Penis (tissue), 1 donor: ENCODE measurements around the genes PRDM10 and APLP2.

- PRO-cap = unidirectional peak, minus-strand start at chr11:129853988
Observed at GRCh38 chr11:129853746-129854296, 38.2 kb downstream of the TMEM45B start.

- PRO-cap = no peak
Observed at GRCh38 chr11:129905608-129906027, 10.2 kb upstream of the NFRKB start.

DNA sequence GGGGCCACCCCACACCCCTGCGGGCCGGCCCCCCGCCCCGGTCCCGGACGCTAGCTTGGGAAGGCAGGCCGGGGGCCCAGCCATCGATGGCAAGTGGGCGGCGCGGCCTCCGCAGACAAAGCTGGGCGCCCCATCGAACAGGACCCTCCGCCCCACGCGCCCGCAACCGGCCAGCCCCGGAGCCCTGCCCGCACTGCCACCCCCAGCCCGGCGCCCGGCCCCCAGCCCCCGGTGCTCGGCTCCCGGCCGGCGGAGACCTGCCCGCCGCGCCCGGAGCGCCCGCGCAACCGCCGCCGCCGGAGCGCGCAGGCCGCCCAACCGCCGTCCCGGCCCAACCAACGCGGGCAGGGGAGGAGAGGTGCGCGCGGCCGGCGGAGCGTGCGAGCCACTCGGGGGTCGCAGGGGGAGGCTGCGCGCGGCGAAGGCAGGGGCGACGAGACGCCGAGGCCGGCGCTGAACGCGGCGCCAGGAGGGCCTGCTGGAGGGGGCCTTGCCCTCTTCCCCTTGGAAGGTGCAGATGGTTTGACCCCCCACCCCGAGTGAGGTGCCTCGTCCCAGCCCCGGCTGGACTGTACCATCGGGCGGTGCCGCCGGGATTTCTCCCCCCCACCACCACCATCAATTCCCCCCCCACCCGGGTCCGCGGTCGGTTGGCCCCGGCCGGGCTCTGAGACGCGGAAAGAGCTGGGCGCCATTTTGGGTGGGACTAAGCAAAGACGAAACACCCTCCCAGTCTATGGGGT is 533 bp downstream of the PRDM10 start:
- PRO-cap = bidirectional peak, plus-strand start at position 694 of the sequence, minus-strand start at position 289 of the sequence

- PRO-cap = bidirectional peak, plus-strand start at chr11:130002938, minus-strand start at chr11:130002835; bidirectional peak, plus-strand start at chr11:130003313, minus-strand start at chr11:130003361
Observed at GRCh38 chr11:130002674-130003481, at the start of gene PRDM10. PRDM10 (minus strand) TSS chr11:130002835.

GRCh38 chr11:130032985-130033367 is 30.3 kb upstream of the PRDM10 start:
- PRO-cap = no peak

DNA sequence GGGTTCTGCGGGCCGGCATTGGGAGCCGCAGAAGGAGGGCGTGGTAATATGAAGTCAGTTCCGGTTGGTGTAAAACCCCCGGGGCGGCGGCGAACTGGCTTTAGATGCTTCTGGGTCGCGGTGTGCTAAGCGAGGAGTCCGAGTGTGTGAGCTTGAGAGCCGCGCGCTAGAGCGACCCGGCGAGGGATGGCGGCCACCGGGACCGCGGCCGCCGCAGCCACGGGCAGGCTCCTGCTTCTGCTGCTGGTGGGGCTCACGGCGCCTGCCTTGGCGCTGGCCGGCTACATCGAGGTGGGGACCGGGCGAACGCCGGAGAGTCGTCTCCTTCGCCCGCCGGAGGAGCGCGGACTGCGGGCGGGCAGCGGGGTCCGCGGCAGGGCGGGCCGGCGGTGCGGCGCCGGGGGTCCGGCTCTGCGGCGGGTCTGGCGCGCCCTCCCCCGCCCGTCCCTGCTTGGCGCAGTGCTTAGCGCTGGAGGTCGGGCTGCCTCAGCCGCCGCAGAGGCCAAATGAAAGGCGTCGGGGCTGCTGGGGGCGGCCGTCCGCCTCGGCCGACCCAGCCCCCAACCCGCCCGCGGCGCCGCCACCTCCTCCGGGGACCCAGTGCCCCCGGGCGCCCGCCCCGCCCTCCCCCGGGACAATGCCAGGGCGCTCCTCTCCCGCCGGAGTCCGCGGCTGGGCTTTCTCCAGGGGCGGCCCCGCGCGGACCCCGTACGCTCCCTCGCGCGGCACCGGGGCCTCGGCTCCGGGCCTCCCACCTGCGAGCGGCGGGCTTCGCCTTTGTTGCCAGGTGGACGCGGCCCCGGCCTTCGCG is at the start of gene APLP2:
Gene APLP2 (plus strand): TSS at position 103 of the 811 bp plus-strand sequence.
- PRO-cap = bidirectional peak, plus-strand start at position 103 of the sequence, minus-strand start outside the sequence

GRCh38 chr11:130072142-130072610 is 2.5 kb downstream of the APLP2 start:
- PRO-cap = no peak

GRCh38 chr11:130076590-130077289 is 7.0 kb downstream of the APLP2 start:
- PRO-cap = no peak

GRCh38 chr11:130118740-130119419 is 40.7 kb upstream of the ST14 start:
- PRO-cap = no peak

DNA sequence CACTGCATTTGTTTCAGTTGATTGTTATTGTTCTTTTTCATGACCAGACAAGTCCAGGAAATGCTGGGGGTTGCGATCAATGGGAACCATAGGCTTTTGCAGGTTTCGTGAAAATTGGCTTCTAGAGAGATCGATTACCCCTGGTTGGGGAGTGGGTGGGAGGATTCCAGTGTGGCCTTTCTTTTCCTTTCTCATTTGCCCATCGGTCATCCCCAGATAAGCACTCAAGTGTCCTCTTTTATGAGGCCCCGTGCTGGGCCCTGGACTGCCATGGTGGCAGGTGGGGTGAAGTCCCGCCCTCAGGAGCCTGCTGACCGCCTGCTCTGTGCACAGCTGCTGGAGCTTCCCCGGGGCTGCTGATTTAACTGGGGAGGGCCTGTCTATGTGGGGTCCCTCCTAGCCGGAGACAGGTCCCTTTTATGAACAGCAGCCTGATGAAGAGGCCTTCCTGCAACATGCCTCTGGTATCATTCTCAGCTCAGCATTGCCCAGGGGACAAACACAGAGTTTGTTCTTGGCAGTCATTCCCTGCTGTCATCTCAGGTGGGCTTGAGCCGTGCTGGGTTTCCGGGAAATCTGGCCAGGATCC is 19.8 kb downstream of the ST14 start:
- PRO-cap = no peak

- PRO-cap = no peak
Observed at GRCh38 chr11:130230060-130231094, 70.8 kb downstream of the ST14 start.

DNA sequence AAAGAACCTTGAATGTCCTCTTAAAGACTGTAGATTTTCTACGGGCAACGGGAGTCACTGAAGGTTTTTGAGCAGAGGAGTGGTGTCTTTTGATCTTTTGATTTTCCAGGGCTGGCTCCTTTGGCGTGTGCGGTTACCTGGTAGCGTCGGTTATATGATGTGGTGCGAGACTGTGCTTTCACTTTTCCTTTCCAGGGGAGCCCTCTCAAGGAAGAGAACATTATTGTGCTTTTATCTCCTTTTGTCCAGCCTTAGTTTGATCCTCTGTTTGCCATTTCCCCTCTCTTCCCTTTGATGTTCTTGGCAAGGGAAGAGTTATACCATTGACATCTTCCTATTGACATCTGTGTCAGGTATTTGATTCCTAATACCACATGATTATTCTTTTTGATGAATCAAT is 39.5 kb downstream of the ADAMTS8 start:
- PRO-cap = no peak

DNA sequence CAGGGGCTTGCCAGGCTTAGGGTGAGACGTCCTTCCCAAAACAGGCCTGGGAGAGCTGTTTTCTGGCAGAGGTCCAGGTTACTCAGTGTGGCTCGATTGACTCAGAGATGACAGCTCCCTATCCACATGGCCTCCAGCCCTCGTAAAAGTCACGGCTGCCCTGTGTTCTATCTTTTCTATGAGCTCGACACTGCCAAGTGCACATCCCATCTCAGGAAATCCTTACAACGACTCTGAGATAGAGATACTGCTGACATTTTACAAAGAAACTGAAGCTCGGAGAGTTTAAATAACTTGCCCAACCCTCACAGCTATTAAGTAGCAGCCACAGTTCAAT is 20.4 kb downstream of the ADAMTS8 start:
- PRO-cap = no peak

DNA sequence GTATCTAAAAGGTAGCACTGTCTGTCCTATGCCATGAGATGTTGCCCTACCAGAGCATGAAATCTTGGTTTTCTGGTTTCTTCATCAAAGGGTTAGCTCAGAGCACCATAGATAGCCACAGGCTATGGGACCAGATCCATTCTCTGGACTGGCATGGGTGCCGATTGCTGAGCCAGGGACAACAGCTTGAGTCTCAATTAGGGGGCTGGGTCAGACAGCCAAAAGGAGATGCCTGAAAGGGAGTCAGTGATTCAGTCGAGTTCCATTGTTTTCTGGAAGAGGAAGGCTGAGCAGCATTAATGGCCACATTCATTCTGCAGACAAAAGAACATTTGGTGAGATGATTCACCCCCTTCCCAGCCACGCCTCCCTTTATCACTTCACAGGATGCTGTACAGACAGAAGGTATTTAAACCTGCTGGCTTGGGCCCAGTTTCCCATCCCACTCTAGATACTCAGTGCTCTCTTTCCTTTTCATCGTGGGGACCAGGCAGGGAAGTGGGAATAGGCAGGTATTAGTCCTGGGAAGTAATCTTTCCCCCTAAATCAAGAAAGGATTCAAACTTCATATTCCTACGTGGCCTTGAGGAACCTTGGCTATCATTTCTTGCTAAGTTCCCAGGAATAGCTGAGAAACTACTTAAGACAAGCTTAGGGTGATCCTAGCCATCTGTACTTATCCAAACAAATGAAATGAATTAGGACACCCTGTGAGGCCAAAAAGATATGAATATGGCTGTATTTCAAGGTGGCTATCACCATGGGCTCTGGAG is 132.0 kb downstream of the ADAMTS15 start:
- PRO-cap = no peak

DNA sequence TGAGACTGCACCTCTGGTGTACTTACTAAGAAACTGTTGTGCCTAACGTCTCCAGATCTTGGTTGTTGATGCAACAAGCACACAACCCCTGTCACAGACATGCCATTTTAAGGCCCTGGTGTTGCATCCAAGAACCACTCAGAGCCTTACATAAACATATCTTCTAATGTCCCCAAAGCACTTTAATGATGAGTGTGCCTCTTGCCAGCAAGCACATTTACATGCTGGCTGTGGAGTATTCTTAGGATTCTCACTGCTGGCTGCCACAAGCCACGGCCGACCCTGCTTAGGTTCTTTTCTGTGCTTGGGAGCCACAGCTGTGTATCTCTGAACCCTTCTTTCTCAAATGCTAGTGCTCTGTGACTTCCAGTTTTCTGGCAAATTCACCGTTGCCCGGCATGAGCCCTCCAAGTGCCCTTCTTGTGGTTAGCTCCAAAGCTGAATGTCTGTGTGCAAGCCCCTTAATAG is 201.4 kb downstream of the ADAMTS15 start:
- PRO-cap = no peak

GRCh38 chr11:130866222-130867058 is 49.8 kb downstream of the SNX19 start:
- PRO-cap = no peak

- PRO-cap = no peak
Observed at GRCh38 chr11:131047691-131048123, 131.4 kb upstream of the SNX19 start.

GRCh38 chr11:133787618-133788323 is 57.5 kb downstream of the SPATA19 start:
- PRO-cap = no peak

- PRO-cap = no peak
Observed at GRCh38 chr11:133964998-133965585, 8.3 kb upstream of the IGSF9B start.

- PRO-cap = no peak
Observed at GRCh38 chr11:133967202-133967680, 10.5 kb upstream of the IGSF9B start.